Left lobe of liver (tissue), 1 donor: ENCODE results near the gene PTPN3.

DNA sequence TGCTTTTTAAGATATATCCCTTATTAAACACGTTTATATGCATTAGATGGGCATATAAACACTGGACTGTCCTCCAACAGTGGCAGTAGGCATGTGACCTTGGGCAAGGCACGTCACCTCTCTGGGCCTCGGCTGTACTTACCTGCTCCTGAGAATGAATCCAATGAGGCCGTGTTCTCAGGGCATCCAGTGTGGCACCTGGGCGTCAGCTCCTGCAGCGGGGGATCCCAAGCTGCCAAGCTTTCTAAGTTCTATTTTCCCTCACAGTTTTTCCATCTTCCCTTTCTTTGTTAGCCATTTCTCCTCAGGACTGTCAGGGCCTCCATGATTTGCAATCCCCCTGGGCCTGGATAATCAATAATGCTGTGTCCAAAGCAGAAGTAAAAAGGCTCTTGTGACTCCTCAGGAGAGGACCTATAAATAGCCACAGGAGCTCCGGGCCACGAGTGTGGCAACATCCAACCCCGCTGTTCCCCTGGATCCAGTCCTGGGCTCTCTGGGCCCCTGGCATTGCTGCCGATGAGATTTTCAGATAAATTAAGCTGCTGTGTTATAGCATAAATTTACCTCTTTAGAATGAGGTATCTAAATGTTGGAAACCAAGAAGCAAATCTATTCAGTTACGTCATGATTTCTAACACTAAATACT is 76.9 kb downstream of the PTPN3 start:
- PRO-cap, result no peak

GRCh38 chr9:109497372-109498723 is at the start of gene PTPN3:
TSS of gene PTPN3 (minus strand) at chr9:109498307.
- PRO-cap, result bidirectional peak, plus-strand start at chr9:109498348, minus-strand start at chr9:109498248

- PRO-cap, result no peak
These were observed 36.1 kb upstream of the PTPN3 start for GRCh38 chr9:109534327-109534526.

DNA sequence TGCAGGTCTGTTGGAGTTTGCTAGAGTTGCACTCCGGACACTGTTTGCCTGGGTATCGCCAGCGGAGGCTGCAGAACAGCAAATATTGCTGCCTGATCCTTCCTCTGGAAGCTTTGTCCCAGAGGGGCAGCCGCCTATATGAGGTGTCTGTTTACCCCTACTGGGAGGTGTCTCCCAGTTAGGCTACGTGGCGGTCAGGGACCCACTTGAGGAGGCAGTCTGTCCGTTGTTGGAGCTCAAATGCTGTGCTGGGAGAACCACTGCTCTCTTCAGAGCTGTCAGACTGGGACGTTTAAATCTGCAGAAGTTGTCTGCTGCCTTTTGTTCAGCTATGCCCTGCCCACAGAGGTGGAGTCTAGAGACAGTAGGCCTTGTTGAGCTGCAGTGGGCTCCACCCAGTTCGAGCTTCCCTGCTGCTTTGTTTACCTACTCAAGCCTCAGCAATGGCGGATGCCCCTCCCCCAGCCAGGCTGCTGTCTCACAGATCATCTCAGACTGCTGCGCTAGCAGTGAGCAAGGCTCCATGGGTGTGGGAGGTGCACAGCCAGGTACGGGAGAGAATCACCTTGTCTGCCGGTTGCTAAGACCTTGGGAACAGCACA is 114.4 kb upstream of the PALM2AKAP2 start:
- PRO-cap, result no peak

GRCh38 chr9:109728990-109729363 is 51.0 kb upstream of the PALM2AKAP2 start:
- PRO-cap, result no peak

DNA sequence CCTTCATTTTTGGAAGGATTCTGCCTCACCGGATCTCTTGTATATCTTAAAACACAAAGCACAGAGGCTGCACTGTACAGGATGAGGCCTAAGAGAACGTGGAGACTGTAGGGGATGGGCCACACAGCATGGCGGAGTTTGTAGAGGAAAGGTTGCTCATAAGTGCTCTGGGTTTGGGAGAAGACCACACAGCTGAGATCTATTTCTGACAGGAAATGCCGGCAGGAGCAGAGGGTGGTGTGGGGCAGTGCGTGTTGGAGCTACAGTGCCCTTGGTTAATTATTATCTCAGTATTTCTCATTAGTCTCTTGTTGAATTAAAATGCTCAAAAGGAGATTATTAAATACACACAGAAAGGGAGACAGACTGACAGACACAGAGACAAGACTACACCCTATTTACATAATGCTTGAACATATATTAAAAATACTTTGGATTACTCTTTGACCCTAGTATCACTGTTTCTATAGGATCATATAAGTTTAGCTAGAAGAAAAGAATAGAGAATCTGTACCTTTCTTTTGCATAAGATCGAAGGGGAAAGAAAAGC is 9.6 kb downstream of the PALM2AKAP2 start:
- PRO-cap, result bidirectional peak, plus-strand start at position 354 of the sequence, minus-strand start at position 207 of the sequence

DNA sequence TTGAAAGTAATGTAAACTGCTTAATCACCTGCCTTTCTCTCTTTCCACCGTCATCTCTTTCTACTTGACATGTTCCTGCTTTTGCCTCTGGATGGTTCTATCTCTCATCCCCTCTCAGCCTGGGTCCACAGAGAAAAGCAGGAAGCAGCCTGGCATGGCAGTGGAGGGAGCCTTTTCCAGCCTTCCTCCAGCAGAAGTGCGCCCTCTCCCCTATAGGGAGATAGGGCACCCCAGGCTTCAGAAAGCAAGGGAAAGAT is 11.2 kb downstream of the PALM2AKAP2 start:
- PRO-cap, result bidirectional peak, plus-strand start at position 140 of the sequence, minus-strand start outside the sequence

DNA sequence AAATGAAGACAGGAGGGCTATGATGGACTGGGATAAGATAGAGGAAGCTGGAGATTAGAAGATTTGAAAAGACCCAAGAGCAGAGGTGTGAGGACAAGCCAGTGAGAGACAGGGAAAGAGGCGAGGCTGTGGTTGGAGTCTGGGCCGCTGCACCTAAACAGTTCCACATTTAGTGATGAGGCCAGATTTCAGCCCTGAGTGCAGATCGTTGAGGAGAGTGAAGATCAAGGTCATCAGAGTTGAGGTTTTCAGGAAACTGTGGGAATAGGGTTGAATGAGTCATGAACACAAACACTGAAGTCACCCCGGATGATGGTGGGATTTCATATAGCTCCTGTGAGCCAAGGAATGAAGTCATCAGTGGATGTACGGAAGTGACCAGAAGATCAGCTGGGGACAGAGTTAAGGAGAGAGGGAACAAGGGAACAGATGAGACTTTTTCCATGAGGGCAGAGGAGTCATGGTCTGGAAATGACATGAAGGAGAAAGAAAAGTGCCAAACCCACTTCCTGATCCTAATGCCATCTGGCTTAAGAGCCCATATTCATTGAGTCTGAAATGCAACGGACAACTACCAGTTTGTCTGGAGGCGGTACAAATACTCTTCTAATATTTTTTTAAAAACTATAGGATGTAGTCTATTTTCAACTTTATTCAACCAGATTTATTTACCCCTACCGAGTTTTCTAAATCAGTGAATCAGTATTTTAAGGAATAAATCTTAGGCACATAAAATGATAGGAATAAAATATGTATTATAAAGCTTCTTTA is 36.5 kb downstream of the PALM2AKAP2 start:
- PRO-cap, result no peak

DNA sequence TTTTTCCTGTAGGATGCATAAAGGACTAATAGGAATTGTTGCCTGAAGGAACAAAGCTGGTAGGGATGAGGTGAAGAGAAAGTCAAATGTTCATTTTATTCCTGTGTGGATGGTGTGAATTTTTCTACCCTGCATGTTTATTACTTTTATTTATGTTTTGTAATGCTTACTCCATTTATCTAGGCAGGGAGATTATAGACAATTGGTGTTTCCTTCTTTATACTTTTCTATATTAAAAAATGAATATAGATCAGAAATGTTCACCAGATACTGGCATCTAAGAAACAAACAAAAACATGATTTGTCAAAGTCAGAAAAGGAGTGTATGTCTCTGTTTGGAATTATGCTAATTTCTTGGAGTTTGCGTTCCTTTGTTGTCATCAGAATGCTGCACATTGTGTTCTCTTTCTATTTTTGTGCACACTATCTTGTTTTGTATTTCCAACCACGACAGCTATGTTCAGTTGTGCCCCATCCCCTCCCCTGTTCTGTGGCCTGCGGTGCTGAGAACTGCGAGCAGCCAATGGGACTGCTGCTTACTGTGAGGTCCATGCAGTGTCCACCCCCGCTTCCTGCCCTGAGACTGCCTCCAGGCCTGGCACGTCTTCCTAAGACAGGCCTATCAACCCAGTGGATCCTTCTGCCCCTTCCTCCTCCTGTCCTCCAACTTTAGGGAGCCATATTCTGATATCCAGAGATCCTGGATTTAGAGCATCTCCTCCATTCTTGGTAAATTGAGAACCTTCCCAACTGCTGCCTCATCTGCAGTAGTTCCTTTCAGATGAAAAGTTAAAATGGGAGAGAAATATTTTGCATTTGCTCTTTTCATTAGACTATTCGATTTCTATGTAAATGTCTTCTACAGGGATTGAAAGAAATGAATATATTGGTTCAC is 76.8 kb downstream of the PALM2AKAP2 start:
- PRO-cap, result unidirectional peak, plus-strand start at position 611 of the sequence

DNA sequence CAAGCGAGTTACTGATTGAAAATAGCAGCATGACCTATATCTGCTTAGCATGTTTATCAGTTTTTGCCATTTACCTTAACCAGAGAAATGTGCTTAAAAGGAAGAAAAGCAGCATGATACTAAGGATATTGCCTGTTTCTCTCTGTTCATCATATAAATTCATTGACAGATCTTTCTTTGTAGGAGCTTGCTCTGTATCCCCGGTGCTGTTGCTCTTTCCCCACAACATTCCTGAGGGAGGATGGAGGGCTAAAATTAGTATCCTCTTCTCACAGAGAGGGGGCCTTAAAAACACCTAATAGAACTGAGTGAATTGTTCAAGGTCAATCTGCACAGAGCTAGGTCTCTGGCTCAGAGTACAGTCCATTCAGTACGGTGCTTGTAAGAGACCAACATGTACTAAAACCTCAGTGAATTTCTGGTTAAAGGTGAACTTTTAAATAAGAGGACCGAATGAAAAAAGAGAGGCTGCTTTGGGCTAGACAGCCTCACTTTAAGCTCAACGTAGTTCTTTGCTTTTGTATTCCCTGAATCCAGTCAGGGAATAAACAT is 88.7 kb downstream of the PALM2AKAP2 start:
- PRO-cap, result no peak

DNA sequence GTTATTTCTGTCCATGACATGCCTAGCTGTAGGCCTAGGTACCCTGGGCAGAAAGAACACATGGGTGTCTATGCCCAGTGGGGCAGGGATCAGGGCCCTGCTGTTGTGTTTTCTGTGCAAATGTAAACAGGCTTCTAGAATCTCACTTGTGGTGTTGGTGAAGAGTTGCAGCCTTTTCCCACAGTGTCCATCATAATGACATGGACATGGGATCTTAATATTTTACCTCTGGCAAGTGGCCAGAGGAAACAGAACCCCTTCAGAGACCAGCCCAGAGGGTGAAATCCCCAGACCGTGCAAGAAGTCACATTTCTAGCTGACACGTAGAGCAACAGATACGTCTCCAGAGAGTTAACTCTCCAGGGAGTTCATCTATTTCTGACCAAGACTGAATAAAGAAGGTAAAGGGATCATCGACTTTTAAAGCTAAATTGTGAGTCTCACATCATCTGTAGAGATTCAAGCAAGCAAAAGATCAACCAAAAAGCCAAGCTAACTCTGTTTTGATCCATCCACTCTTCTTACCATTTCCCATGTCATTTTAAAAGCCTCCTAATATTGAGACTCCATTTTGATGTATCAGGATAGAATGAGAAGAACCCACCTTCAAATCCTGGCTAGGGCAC is 79.0 kb downstream of the C9orf152 start:
- PRO-cap, result no peak

DNA sequence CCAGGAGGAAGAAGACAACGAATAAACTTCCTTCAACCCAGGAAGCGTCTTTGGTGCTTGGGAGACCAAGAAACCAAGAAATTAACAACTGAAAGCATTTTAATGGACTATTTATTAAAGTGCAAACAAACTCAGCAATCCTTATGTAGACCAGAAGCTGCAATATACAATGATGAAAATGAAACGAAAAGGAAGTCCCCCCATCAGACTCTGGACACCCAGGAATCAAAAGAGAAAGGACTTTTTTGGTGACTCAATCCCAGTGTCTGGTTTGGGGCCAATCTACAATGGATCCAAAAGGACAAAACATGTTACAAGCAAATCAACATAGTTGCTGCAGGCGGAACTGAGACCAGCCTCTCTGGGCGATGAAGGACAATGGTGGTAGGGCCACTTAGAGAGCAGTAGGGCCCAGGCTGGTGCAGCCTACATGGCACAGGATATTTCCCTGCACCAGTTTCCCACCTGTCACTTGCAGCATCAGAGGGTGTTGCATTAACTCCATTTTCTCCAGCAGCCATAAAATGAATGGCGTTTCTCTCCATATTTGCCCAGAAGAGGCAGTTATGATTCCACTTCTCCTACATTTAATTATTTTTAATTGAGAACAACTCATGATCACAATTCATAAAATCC is 39.4 kb downstream of the C9orf152 start:
- PRO-cap, result no peak

- PRO-cap, result no peak
These were observed 38.6 kb downstream of the C9orf152 start for GRCh38 chr9:110169109-110169961.

GRCh38 chr9:110169962-110170972 is 37.7 kb downstream of the C9orf152 start:
- PRO-cap, result no peak

DNA sequence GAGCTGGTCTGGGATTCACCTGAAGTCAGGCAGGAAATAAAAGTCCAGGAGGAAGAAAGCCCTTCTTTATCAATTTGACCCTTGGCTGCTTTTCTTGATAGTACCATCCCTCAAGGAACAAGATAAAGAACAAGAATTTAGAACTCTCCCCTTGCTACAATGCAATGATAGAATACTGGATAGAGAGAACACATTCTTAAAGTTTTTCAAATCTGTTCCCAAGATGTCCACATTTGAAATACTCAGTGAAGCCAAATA is 228 bp downstream of the TXNDC8 start:
- PRO-cap, result no peak

DNA sequence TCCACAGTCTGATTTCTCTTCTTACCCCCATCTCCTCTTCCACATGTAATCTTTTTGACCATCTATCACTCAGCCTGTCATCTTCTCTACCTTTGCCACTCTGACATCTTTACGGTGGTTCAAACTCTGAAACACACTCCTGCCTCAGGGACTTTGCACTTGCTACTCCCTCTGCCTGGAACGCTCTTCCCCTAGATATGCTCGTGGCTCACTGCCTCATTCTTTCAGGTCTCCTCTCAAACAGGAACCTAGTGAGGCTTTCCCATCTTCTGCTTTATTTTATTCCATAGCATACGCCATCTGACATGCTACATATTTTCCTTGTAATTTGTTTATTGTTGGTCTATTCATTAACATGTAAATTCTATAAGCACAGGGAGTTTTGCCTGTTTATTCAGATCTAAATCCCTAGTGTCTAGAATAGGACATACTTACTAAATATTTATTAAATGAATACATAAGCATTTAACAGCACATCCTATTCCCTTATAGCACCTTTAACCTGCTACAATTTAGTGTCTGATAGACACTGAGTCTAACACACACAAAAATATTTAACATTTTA is 101.5 kb downstream of the SVEP1 start:
- PRO-cap, result no peak

DNA sequence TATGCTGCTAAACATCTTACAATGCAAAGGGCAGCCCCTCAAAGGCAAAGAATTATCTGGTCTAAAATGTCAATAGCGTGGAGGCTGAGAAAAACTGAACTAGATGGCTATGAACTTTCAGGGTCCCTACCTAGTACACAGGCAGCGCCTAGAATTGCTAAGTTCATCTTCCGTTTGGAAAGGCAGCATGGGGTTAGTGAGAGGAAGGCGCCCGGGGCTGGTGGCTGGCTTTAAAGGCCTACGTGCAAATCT is 463 bp upstream of the DNAJC25 start:
- PRO-cap, result no peak

GRCh38 chr9:111642619-111643288 is 11.6 kb downstream of the DNAJC25 start:
- PRO-cap, result no peak

DNA sequence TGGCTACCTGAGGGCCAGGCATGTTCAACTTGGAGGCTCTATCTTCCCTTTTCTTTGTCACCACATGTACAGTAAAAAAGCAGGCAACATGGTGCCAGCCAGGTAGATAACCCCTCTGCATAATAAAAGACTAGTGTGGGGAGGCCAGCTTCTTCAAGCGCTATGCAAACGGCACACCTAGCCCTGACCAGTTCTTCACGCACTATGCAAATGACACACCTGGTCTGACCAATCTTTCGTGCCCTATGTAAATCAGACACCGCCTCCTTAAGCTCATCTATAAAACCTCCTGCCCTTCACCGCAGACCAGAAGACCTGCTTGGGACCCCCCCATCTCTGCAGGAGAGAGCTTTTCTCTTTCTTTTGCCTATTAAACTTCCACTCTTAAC is 28.2 kb upstream of the UGCG start:
- PRO-cap, result no peak

GRCh38 chr9:111969212-111969623 is 72.6 kb downstream of the UGCG start:
- PRO-cap, result no peak